Occipital lobe (tissue), 2 donors: ENCODE results near the genes REC114, NPTN, ISLR2, STRA6 and CLK3.

GRCh38 chr15:73442690-73443455 is at the start of gene REC114:
REC114 (plus strand) TSS chr15:73443164.
- RAMPAGE, long total RNA, result no peak

GRCh38 chr15:73573488-73574099 is 59.6 kb downstream of the NPTN start:
- RAMPAGE, long total RNA, result no peak

DNA sequence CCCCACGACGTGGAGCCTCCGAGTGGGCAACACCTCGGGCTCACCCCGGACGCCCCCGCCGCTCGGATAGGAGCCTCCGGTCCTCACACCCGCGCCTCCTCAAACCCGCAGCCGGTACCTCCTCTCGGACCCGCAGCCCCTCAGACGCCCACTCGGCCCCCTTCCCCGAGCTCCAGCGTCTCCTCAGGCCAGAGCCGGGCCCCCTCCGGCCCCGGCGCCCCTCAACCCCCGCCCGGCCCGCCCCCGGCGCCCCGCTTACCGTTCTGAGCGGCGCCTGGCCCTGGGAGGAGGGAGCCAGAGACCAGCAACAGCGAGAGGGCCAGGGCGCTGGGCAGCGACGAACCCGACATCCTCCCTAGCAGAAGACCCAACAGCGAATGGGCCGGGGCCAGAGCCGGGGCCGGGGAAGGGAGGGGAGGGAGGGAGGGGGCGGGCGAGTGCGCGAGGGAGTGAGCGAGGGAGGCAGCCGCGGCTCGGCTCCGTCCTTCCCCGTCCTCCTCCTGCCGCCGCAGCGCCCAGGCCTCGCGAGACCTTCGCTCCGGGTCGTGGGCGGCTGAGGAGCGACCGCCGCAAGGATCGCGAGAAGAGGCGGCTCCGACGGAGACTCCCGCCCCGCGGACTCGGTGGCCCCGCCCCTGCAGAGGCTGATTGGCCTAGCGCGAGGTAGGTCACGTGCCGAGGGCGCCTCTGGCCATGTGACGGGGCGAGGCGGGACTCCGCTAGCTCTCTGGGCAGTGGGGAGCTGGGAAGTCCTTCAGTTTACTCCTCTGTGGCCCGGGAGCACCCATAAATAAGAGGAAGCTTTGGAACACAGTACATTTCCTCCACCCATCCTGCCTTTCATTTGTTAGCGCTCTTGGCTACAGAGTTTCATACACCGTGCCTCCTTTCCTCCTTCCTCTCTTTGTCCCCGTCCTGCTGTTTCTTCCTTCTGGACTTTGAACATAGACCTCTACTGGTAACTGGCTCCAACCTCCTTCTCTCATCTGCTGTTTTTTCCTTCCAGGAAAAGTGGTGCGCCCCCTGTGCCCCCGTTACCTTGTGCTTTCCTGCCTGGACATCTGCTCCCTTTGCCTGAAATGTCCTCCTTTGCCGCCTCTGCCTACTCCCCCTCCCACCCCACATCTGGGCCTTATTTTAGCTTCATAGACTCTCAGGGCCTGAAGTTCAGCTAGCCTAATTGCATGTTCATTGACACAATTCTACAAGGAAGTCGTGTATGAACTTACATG is at the start of gene NPTN:
Gene NPTN (minus strand): TSS at position 524 of the 1,232 bp plus-strand sequence.
- RAMPAGE, long total RNA, result start-site peak on the minus strand centred at position 408 of the sequence, 255 bp wide, 1,007 and 947 reads in 2 replicates

- RAMPAGE, long total RNA, result no peak
These were observed 5.0 kb downstream of the CD276 start for GRCh38 chr15:73689258-73689539.

DNA sequence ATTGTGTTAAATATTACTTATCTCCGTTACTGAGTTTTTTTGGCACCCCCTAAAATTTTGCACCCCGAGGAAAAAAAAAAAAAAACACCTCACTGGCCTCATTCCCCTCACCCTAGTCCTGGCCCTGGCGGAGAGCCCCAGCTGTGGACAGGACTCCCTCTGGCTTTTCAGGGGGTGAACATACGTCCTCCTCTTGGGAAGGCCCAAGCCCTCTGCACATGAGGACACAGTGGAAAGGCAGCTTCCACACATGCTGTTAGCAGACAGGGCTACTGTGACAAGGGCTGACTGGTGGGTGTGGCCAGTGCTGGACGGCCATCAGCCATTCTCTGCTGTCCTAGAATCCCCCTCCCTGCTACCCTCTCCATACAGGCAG is 2.5 kb downstream of the LOXL1 start:
- RAMPAGE, long total RNA, result no peak

- RAMPAGE, long total RNA, result no peak
These were observed 24.7 kb downstream of the LOXL1 start for GRCh38 chr15:73950855-73951511.

DNA sequence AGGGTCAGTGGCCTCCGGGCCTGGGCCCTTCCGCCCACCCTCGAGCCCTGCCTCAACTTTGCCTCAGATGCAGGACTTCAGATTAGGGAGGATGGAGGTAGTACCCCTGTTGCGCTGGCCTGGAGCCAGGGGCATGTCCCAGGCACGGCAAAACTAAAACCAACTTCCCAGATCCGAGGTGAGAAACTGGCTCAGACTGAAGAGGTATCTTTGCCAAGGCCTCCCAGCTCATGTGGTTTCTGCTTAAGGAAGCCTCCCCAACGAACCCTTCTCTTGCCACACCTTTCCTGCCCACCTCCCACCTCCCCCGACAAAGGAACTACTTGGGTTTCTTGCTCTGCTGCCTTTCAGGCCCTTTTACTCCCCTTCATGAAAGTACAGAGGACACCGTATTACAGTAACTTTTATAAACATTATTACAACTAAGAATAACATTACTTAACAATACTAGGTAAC is 716 bp downstream of the PML start:
- RAMPAGE, long total RNA, result no peak

DNA sequence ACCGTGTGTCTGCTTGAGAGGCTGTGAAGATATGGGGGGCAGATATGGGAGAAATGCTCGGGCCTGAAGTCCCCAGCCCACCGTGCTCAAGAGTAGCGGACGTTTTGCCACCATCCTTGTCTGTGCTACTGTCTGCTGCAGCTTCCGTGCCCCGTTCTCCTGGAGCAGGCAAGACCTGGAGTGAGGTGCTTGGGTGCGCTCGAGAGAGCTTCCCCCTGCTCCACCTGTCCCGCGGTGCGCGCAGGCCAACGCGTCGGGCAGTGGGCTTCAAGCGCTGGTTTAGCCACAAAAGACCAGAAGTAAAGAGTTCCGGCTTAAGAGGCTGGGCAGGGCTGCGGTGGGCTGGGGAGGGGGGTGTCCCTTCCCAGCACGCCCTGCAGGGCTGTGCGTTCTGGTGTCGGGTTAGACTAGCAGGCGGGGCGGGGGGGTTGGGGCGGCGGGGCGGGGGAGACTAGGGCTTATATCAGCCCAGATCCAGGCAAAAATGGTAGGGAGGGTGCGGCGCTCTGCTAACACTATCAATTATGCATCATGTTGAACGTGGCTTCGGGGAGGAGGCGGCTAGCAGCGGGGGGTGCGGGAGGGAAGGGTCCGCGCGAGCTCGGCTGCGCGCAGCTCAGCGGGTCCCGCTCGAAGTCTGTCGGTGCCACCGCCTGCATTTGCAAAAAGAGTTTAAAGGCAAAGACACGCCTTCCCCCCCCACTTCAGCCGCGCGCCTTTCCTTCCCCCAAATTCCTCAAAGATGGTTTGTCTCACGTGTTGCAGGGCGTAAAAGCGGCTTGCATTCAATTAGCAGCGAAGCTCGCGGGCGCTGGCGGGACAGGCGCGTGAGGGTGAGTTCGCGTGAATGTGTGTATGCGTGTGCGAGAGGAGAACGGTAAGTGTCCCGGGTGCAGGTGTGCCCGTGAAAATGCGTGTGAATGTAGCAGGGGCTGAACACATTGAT is at the start of gene ISLR2:
Gene ISLR2 (plus strand): TSS at position 798 of the 946 bp plus-strand sequence.
- RAMPAGE, long total RNA, result start-site peak on the minus strand centred at position 328 of the sequence, 132 bp wide, 18 and 35 reads in 2 replicates; start-site peak on the plus strand centred at position 550 of the sequence, 146 bp wide, 111 and 59 reads in 2 replicates; start-site peak on the plus strand centred at position 814 of the sequence, 81 bp wide, 1,105 and 1,093 reads in 2 replicates

- RAMPAGE, long total RNA, result no peak
These were observed 2.2 kb downstream of the STRA6 start for GRCh38 chr15:74200293-74200861.

- RAMPAGE, long total RNA, result no peak
These were observed at the start of gene STRA6 for GRCh38 chr15:74202114-74203526. STRA6 (minus strand) TSS chr15:74202787.

- RAMPAGE, long total RNA, result no peak
These were observed 6.4 kb upstream of the STRA6 start for GRCh38 chr15:74208767-74209670.

- RAMPAGE, long total RNA, result no peak
These were observed 7.8 kb upstream of the CCDC33 start for GRCh38 chr15:74228240-74228722.

DNA sequence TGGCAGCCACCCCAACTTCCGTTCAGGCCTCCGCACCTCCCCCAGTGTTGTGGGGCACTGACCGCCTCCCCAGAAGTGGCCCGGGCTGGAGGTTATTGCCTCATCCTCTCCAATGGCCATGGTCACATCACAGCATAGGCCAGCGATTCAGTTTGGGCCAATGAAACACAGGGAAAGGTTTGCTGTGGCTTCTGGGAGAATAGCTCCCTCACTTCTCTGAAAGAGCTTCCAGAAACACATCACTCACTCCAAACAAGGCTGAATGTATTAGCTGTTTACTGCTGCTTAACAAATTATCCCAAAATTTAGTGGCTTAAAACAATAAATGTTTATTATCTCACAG is 2.0 kb upstream of the CYP11A1 start:
- RAMPAGE, long total RNA, result no peak

DNA sequence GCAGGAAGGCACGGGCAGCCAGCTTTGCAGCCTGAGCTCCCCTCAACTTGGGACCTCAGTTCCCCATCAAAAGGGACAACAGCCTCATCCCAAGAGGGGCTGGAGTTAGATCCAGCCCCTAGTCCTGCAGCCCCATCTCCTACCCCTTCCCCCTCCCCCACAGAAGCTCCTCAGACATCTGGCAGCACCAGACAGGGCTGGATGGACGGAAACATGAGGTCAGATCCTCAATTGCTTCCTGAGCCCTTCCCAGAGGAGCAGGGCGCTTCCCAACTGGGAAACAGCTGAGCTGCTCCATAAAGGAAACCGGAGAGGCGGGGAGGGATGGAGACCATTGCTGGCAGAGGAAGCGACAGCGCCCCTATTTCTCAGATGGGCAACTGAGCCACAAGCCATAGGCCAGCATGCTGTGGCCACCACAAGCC is 18.2 kb upstream of the CYP11A1 start:
- RAMPAGE, long total RNA, result no peak

- RAMPAGE, long total RNA, result no peak
These were observed 657 bp upstream of the ARID3B start for GRCh38 chr15:74540020-74541106.

DNA sequence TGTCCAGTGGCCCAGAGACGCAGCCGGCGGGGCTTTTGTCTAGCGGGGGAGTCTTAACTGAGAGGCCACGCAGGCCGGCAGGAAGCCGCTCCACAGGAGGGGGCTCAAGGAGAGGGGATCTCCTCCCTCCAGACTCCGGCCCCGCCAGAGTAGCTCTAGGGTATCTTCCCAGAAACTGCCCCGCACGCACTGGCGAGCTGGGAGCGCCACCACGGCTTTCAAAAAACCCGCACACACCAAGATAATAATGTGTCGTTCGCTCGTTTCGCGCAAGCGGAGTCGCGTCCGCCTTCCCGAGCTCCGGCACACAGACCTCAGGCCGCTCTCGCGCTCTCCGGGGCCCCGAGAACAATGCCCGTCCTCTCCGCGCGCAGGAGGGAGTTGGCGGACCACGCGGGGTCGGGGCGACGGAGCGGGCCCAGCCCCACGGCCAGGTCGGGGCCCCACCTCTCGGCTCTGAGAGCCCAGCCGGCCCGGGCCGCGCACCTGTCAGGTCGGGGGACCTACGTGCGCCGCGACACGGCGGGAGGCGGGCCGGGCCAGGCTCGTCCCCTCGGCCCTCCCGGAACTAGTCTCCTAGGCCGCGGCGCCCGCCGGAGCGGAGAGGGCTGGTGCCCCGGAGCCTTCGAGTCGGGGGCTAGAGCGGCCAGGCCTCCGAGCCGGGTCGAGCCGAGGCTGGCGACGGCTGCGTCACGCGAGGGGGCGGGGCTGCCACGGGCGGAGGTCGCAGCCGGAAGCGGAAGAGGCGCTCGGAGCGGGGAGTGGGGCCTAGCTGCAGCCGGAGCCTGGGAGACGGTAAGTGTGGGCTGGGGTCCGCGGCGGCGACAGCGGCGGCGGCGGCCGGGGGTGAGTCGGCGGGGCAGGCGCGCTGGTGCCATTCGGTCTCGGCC is at the start of gene CLK3:
Gene CLK3 (plus strand): TSS at position 733 of the 890 bp plus-strand sequence.
- RAMPAGE, long total RNA, result no peak

DNA sequence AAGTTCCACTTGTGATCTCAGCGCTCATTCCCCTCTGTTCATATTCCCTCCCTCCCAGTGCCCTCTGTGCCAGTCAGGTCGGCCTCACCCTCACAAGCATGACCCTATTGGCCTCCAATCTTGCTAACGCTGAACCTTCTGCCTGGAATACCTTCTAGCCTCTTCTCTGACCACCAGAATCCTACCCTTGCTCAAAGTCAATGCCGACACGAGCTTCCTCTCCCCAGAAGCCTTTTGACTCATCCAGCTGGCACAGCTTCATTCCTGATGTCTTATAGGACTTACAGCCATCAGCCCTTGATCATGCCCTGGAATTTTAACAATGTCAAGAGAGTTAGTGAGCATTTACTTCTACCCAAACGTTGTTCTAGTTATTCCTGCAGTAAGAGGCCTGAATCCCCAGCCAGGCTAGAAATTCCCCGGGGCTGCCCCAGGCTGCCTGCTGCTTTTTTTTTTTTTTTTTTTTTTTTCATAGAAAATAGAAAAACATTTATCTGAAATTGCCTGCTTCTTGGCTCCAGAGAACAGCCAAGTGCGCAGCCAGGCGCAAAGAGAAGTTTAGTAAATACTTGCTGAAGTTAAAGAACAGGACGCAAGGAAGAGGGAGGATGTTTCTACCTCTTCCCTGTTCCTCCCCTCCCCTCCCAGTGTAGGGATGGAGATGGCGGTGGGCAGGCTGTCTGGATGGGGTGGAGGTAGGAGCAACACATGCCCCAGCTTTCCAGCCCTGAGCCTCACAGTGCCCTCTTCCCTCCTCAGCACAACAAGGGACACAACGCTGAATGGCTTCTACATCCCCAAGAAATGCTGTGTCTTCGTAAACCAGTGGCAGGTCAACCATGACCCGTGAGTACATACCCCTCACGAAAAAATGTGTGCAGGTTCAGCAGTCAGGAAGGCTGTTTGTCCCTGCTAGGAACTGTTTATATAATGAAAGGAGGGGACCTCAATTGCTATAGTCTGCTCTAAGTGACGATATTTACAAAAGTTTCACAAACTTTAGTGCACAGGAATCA is 4.1 kb downstream of the CYP1A2 start:
- RAMPAGE, long total RNA, result no peak

- RAMPAGE, long total RNA, result no peak
These were observed 269 bp upstream of the CSK start for GRCh38 chr15:74781604-74782017.

DNA sequence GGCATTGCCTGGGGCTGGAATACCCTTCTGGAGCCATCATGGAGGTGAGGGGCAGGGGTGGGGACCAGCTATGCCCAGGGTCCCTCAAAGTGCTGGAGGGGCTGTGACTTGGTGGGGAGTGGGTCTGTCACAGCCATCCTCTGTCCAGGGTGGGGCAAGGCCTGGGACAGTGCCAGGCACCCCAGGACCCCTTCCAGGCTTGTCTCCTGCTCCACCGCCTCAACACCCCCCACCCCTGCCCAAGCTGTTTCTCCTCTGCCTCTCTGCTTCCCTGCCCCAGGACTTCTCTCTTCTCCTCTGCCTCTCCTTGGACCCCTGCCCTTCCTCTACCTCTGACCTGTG is 322 bp downstream of the LMAN1L start:
- RAMPAGE, long total RNA, result no peak

GRCh38 chr15:74841965-74842264 is 1.0 kb downstream of the ULK3 start:
- RAMPAGE, long total RNA, result no peak